Measurements from ENCODE around the gene NFIL3.

GRCh38 chr9:90433379-90434029 is 209.1 kb downstream of the DIRAS2 start:
- PRO-cap, 2 experiments, result peak in 1 of 2 experiments; most common minus-strand start chr9:90433498 (in 1)

GRCh38 chr9:90827529-90828108 is 26.0 kb downstream of the SYK start:
- PRO-cap, 2 experiments, result no peak in any of the 2 experiments

- PRO-cap, 2 experiments, result no peak in any of the 2 experiments
Measured at GRCh38 chr9:90828175-90828695, 26.6 kb downstream of the SYK start.

DNA sequence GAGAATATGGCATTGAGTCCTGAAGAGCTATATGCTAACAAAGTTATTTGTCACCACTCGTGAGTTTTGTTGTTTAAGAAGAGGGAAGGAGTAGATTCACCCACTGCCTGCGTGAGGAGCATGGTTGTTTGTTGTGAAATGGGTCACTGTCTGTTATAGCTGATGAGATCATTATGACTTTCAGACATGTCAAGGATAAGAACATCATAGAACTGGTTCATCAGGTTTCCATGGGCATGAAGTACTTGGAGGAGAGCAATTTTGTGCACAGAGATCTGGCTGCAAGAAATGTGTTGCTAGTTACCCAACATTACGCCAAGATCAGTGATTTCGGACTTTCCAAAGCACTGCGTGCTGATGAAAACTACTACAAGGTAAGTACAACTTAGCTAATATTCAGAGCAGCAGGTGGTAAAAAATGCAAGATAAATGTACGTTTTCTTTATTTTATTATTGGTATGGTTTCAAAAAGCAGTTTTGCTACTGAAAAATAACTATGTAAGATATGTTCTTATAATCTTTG is 77.0 kb downstream of the SYK start:
- PRO-cap, 2 experiments, result no peak in any of the 2 experiments

- PRO-cap, 2 experiments, result no peak in any of the 2 experiments
Measured at GRCh38 chr9:91060364-91060843, 258.8 kb downstream of the SYK start.

DNA sequence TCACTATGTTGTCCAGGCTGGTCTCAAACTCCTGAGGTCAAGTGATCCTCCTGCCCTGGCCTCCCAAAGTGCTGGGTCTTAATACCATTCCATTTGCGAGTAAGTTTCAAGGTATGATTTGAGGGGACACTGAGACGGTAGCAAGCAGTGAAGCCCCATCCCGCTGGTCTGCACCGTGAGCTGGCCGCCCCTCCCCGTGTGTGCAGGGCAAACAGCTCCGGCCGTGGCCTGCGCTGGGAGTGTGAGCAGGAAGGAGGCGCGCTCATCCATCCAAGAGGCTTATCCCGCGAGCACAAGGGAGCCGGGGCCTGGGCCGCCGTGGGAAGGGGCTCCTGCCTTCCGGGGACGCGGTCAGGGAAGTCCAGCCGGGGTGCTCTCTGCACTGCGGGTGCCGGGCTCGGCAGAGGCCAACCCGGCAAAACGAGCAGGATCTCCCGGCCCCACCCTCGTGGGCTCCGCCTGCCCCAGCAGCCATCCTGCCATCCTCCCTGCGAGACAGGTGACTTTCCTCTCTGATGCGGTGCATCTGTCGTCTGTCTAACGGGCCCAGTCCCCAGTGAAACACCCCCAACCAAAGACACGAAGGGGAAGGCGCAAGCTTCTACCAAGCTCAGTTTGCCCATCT is 244.3 kb downstream of the AUH start:
- PRO-cap, 2 experiments, result no peak in any of the 2 experiments

GRCh38 chr9:91156704-91157461 is 204.8 kb downstream of the AUH start:
- PRO-cap, 2 experiments, result no peak in any of the 2 experiments

- PRO-cap, 2 experiments, result peak in 1 of 2 experiments; most common minus-strand start chr9:91194298 (in 1)
Measured at GRCh38 chr9:91194124-91194395, 167.7 kb downstream of the AUH start.

DNA sequence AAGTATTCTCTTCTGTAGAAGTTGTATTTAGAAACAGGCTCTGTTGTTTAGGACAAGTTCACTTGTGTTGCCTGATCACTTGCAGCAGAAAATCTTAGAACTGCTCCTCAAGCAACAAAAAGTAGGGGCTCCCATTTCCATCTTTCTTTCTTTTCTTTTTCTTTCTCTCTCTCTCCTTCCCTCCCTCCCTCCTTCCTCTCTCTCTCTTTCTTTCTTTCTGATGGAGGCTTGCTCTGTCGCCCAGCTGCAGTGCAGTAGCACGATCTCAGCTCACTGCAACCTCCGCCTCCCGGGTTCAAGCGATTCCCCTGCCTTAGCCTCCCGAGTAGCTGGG is 167.4 kb downstream of the AUH start:
- PRO-cap, 2 experiments, result no peak in any of the 2 experiments

DNA sequence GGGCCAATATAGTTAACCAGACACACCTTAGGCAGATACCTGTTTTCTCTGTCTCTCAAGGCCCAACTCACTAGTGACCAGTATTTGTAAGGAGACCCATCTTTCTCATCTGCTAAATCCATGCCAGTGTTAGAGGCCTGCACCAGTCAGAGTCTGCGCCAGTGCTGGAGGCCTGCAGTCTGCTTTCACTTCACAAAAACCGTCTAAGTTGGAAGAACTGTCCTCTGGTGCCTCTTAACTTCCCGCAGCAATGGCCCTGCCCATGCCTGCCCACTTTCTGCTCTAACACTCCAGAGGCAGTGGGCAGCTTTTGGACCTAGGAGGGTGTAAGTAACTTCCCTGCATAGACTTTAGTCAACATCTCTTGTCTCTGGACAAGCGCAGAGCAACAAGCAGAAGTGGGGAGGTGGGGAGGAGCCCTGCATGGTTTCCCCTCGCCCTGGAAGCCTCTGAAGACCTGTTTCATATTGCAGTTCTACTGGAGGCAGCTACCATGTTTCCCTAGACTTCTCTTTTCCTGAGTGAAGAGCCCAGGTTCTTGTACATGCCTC is 152.9 kb downstream of the AUH start:
- PRO-cap, 2 experiments, result peak in 1 of 2 experiments; most common minus-strand start position 205 of the sequence (in 1)

GRCh38 chr9:91292977-91293572 is 68.6 kb downstream of the AUH start:
- PRO-cap, 2 experiments, result no peak in any of the 2 experiments

DNA sequence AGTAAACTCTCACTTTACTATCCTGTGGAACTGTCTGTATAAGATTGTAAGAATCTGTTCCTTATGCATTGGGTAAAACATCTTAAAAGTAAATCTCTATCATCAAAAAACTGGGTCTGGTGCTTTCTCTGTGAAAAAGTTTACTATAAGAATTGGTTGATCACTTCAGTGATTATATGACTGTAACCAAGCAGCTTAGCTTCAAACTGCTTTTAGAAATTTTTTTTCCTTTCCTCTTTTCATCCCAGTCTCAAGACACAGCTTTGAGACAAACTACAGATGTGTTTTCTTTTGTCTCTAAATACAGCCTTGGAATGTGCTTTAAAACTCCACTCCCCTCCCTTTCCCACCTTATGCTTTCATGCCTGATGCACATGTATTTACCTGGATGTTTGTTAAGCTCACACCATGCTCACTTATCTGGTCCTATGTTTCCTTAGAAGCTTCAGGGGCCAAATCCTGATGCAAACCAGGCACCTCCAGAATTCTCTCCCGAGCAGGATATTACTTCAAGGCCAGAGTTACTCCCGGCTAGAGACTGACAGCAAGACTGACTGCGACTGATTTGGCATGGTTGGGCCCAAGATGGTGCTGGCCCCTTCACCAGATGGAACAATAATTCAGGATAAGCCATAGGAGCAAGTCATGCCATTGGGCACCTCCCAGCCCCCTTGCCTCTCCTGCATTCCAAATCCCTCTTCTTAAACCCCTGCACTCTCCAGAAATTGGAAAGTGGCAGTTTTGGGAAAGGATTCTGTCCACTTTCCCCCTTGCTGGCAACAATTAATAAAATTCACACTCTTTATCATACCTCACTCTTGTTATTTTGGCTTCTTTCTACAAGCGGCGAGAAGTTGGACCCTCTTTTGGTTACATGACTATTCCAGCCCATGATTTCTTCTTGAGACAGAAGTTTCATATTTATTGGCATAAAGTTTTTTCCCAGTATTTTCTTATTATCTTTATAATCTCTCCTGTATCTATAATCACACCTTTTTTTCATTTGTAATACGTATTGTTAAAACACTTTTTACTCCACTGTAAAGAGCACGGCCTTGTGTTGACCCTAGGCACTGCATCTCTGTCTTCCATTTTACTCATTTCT is 43.3 kb downstream of the AUH start:
- PRO-cap, 2 experiments, result no peak in any of the 2 experiments

DNA sequence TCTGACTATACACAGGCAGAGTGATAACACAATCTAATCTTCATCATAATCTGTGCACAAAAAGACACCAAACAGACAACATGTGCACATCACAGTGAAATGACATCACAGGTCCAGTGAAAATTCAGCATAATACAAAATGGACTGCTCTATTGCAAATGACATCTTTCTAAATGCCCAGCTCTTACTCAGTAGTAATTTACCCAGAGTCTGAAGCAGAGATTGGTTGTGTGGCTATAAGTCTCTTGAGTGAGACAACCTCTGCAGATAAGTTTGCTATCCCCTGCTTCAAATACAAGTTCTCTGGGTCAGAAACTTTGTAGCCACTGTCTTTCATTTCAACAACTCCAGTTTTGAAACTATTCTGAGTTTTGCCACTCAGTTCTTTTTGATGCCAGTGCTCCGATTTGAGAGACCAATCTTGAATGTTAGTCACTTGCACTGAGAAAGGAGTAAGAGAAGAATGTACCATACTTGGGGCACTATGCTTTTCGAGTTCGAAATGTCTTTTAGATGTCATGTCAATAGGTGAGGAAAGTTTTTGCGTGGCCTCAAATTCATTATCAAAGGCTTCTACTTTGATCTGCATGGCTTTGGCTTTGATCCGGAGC is 14.4 kb downstream of the NFIL3 start:
- PRO-cap, 2 experiments, result no peak in any of the 2 experiments

- PRO-cap, 2 experiments, result peak in 1 of 2 experiments; most common plus-strand start chr9:91419531 (in 1); most common minus-strand start chr9:91419330 (in 1)
Measured at GRCh38 chr9:91419165-91420277, 4.1 kb downstream of the NFIL3 start.

DNA sequence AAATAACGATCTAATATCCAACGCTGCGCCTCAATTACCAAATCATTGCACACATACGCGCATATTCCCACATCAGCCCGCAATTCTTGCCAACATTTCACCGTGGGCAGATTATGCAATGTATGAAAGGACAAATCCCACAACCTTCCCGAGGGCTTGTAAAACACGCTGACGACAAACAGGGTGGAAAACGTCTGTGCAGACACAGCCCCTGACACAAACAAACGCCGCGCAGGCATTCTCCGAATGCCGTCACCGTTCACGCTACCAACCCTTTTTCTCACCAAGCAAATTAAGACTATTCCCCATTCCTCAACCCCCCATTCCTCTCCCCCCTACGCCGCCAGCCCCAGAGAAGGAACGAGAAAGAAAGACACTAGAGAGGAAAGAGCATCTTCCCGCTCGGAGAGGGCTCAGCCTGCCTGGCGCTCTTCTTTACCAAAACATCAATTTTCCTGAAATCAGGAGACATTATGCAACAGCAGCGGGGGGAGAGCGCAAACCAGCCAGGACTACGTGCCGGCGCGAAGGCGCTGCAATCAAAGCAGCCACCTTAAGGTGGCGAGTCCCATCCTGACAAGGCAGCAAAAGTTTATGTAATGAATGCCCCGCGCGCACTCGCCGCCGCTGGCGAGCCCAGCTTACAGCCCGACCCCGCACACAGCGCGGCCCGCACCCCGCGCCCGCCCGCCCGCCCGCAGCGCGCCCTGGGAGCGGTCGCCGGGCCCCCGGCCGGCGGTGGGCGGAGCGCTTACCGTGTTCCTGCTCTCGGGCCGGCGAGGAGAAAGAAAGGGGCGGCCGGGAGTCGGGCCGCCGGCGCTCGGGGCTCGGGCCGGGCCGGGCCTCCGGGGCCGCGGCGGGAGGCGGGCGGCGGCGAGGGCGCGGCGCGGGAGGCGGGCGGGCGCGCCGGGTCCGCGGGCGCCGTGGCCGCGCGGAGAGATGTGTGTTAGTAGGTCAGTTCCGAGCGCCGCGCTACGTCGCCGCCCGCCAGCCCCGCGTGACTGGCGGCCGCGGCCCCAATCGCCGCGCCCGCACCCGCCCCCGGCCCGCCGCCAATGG is at the start of gene NFIL3:
Gene NFIL3, minus strand, starts transcription at position 948 of the 1,059 bp plus-strand sequence.
- PRO-cap, 2 experiments, result peak in 2 of 2 experiments; most common plus-strand start position 177 of the sequence (in 2); most common minus-strand start position 254 of the sequence (in 2)

DNA sequence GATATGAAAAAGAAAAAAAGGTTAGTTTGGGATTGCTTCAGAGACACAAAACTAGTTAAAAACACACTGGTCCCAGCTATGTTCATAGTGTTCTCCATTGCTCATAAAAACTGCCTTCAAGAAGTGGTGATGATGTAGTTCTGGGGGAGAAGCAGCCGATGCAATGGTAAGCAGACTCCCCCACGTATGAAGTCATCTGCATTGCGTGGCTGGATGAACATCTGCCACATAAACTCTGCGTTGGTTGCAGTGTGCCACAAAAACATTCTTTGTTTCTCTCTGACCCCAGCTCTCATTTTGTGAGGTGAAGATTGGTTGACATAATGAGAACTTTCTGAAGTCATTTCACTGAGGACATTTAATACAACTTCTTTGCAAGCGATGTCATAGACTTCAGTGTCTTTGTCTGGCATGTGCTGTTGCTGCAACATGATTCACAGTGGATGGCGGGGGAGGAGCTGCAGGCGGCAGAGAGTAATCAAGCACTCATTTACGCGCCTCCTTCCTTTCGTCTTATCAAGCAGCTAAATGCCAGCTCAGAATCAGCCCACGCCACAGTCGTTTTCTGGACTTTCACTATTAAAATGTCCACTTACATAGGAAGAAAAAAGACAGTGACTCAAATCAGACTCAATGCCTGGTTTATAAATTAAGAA is 91.5 kb upstream of the NFIL3 start:
- PRO-cap, 2 experiments, result no peak in any of the 2 experiments

GRCh38 chr9:91588953-91589439 is 165.4 kb upstream of the NFIL3 start:
- PRO-cap, 2 experiments, result no peak in any of the 2 experiments

GRCh38 chr9:91825036-91825517 is 125.0 kb downstream of the ROR2 start:
- PRO-cap, 2 experiments, result no peak in any of the 2 experiments

DNA sequence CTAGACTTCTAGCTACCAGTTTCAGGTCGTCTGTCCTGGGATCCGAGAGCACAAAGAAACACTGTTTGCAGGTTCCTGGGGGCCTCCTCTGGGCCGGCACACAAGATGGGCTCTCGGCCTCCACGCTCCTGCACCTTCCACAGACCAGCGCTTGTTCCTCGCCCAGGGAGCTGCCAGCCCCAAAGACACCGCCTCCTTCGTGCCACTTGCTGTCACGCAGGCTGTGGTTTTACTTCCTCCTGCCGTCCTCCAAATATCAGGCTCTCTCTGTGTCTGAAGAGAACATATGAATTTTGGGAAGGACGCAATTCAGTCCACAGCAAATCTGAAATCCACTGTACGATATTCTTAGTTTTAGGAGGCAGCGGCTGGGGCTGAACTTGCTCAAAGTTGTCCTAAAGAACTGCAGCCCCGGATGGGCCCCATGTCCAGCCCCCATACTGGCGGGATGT is 105.8 kb downstream of the ROR2 start:
- PRO-cap, 2 experiments, result no peak in any of the 2 experiments

GRCh38 chr9:91895957-91896306 is 54.1 kb downstream of the ROR2 start:
- PRO-cap, 2 experiments, result no peak in any of the 2 experiments